Melanocyte of skin (primary cell): Measurements from ENCODE around the genes METTL1 and CTDSP2.

GRCh38 chr12:57283673-57284100 lies 32.7 kb upstream of the STAC3 start:
- CAGE, long polyA plus RNA, 2 experiments = no peak in any of the 2 experiments

DNA sequence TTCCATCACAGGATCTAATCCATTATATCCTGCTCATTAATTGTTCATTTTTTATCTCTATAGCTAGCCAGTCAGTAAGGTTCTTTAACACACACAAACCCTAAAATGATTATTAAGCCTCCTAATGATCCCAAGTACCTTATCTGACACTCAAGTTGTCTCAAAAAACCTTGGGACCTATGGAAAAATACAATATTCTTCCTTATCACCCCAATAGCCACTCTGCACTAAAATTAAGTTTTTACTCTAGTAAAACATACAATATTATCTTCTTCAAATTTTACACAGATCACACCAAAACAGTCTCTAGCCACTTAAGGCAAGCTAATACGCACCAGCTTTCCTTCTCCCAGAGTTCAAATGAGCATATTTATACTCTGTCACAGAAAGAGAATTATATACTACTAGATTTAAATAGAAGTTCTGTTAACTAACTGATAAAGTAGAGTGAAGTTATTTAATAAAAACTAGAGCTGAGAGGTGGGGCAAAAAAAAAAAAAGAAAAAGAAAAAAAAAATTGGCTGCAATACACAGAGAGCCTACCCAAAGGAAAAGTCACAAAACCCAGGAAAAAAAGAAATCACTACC lies 21.7 kb downstream of the R3HDM2 start:
- CAGE, long polyA plus RNA, 2 experiments = no peak in any of the 2 experiments

DNA sequence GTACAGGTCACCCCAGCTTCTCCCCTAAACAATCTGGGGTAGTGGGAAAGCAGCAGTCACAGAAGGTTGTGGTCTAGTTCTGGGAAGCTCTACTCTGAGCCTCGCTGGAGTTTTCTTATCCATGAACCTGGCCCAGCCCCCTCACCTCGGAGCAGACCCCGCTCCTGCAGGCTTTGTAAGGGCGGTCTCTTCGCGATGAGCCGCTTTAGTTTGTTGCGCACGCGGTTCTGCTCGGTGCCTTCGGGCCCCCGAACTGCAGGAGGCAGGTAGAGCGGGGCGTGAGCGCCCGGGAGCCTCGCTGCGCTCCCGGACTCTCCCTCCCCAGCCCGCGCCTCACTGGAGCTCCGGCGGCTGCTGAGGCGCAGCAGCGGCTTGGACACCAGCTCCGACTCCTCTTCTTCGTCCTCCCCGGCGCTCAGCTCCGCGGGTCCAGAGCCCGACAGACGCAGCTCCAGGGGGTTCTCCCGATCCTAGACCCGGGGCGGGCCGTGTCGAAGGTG lies 4.5 kb downstream of the ARHGAP9 start:
- CAGE, long polyA plus RNA, 2 experiments = no peak in any of the 2 experiments

DNA sequence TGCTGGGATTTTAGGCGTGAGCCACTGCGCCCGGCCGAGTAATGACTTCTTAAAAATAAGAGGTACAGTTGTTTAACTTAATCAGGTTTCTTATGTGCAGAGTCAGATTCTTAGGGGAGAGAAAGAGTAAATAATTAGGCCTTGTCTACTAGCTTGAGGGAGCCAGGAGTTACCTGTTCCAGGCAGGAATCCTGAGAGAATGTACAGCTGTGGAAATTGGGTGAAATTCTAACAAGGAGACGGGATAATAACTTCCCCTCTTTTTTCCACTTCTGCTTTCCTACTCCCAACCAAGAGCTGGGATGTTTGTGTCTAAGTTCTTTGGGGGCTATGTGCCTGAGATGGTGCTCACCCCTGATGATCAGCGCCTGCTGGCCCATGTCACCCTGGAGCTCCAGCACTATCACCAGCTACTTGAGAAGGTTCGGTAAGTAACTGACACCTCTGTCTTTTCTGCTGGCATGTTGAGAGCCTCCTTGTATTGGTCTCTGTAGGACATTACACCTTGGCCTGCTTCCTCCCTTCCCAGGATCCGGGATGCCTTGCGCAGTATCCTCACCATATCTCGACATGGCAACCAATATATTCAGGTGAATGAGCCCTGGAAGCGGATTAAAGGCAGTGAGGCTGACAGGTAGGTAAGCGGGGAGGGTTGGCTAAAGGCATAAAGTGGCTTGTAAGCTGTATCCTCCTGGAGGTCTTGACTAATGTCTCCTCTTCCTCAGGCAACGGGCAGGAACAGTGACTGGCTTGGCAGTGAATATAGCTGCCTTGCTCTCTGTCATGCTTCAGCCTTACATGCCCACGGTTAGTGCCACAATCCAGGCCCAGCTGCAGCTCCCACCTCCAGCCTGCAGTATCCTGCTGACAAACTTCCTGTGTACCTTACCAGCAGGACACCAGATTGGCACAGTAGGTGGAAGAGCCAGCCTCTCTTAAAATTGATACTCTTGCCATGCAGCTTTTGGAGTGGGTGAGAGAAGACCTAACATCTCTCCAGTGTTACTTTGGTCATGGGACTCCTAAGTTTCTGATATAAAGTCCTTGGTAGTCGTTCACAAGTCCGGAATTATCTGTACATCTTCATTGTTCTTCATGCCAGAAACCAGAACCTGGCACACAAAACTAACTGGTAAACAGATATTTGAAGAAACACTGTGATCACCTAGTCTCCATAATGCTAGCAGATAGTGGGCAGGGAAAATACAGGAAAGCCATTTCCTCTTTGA lies 5.5 kb downstream of the DDIT3 start:
- CAGE, long polyA plus RNA, 2 experiments = no peak in any of the 2 experiments

DNA sequence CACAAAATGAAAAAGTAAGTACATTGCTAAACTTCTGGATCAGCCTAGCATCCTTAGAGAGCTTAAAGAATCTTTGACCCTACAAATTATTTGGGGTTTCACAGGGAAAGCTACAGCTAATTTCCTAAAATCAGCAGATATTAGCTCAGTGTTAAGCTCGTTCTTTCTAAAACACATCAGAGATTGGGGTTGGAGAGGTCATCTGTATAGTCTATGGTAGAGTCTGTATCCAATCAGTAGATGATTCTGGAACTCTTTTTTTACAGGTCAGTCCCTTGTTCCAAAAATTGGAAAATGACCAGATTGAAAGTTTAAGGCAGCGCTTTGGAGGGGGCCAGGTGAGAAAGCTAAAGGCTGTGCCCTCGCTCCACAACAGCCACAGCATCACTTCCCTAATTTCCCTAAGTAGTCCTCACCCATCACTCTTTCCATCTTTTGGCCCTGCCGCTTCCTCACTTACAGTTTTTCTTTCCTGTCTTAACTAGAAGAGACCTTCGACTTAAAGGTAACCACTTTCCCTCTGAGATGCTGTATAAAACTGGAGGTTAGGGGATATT lies 4.6 kb downstream of the DDIT3 start:
- CAGE, long polyA plus RNA, 2 experiments = no peak in any of the 2 experiments

DNA sequence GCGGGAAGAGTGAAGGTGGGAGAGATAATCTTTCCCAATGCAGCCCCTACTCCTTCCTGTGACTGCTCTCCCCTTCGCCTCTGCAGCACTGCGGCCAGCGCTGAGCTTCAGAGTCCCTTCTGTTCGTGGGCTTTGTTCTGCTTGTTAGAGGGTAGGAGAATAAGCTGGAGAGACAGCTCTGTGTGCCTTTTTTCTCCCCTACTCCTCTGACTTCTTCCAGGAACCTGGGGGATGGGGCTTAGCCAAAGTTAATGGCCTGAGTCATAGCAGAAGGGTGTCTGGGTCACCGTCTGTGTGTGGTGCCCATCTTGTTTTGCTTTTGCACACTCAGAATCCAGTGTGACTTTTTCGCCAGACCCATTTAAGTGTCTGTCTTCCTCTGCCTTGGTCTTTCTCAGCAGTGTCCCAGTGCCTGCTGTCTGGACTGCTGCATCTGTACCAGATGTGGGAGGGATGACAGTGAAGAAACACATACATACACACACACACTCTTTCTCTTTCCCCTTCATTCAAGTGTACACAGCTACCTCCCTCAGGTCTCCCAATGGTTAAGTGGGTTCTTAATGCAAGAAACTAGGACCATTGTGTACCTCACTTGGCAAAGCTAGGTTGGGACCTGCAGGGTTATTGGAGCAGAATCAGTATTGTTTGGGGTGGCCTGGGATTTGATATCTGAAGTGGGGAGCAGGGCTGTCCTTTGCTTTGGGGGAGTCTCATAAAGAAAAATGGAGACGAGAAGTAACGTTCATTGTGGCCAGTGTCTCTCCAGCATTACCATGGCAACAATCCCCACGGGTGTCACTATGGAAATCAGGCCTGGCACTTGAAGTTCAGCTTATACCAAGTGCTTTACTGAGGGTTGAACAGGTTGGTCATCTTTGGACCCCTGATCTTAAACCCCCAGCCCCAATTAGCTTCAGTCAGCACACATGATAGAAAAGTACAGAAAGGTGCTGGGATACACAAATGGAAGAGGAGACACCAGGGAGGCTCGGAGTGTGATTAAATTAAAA lies 3.2 kb downstream of the KIF5A start:
- CAGE, long polyA plus RNA, 2 experiments = no peak in any of the 2 experiments

DNA sequence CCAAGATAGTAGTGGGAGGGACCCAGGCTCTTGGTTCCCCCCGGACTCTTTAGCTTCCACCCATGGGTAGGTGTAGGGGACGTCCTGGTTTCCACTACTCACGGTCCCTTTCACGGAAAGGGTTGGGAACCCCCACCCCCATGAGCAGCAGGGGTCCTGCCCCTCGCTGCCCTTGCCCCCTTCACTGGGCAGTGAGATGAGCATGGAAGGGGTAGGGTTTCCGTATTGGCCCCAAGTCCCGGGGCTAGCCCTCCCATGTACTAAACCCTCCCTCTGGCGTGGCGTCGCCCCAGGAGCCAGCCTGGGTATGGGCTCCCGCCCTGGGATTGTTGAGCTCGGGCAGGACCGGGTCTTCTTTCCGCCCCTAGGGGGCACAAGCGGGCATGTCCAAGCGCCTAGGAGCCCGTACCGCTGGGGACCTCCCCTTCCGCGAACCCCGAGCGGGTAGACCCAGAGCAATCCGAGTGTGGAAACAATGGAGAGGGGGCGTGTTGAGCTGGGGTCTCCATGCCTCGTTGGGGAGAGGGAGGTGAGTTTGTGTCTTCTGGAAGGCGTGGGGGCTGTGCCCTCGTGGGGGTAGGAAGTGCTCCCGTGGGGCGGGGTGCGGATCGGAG lies 12.6 kb downstream of the AGAP2 start:
- CAGE, long polyA plus RNA, 2 experiments = no peak in any of the 2 experiments

GRCh38 chr12:57741023-57741703 lies 2.6 kb upstream of the AGAP2 start:
- CAGE, long polyA plus RNA, 2 experiments = no peak in any of the 2 experiments

DNA sequence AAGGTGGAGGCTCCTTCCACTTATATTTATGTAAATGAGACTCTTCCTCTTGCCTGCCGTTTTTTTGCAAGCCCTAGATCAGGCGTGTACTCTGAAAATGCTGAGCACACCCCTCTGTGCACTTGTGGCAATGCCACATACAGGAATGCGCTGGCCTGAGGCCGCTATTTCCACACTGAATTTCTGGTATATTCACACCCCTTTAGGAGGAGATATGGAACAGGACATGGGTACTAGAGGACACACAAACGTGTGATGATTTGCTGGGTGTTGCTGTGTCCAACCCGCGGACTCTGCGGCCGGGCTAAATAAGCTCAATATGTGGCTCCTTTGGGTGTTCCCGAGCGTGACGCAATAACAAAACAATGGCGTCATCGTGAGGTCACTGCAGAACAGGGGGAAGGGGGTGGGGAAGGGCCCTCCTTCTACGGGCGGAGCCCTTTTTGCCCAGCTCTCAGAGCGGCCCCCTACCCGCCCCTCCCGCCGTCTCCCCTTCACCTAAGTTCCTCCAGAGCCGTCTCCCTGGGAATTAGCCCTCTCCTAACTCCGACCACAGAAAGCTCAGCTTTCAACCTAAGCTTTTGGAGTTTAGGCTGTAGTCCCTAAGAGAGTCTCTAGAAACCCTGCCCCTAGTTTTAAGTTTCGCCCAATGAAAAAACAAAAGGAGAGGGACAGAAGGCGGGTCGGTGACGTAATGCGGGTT lies 438 bp upstream of the TSPAN31 start:
- CAGE, long polyA plus RNA, 2 experiments = no peak in any of the 2 experiments

DNA sequence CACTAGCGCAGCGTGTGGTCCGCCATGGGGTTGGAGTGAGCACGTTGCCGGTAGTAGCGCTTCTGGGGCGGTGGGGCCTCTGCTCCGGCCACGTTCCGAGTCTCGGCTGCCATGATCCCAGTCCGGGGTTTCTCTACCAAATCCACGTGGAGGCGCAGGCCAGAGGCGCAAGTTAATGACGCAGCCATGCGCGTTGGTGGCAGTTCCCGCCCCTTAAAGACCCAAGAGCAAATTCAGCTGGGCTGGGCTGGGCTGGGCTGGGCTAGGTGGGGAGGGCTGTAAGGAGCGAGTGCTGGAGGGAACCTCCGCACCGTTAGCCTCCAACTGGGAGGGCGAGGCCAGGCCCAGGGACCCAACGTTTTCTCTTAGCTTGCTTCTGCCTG lies at the start of gene METTL1:
Gene METTL1, minus strand, starts transcription at position 135 of the 383 bp plus-strand sequence.
- CAGE, long polyA plus RNA, 2 experiments = no peak in any of the 2 experiments

DNA sequence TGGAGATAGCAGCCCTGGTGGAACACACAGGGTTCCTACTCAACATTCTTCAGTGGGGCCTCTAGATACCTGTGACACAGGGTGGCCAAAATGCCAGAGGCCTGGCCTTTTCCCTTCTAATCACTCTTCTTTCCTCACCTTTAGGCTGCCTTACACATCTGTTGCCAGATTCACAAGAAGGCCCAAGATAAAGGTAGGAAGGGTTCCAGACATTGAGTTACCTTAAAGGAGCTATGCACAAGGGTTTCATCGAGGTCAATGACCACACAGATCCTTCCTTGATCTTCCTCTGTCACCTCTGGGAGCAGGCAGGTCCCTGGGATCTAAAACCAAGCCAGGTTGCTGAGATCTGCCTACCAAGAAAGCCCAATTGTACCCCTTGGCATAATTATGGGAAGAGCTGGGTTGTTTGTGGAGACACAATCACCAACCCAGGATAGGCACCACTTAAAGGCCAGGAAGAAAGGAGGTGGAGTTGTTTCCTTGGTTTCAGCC lies 8.3 kb upstream of the AVIL start:
- CAGE, long polyA plus RNA, 2 experiments = no peak in any of the 2 experiments

DNA sequence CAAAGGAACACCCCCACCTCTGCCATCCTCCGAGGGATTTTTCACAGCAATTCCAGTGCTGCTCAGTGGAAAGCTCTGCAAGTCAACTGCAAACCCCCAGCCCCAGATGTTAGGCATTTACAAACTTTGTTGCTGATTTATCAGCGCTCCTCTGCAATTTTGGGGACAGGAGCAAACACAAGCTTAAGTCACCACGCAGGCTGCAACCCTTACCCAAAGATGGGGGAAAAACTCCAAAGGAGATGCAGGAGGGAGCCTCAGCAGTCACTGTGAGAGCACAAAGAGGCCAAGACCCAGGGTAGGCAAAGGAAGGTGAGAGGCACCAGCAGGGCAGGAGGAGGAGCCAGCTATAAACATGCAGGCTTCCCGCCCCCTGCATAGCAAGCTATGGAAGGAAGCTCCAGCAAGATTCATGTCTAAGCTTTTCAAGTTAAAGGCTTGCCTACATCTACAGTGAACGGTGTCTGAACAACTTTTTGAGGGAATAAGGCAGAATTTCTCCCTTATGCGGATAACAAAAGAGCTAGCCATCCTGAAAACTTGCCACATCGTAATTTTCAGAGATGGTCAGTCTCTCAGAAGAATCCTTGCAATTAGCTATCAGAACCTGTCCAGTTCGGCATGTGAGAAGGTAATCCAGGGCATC lies 4.0 kb downstream of the CTDSP2 start:
- CAGE, long polyA plus RNA, 2 experiments = no peak in any of the 2 experiments

DNA sequence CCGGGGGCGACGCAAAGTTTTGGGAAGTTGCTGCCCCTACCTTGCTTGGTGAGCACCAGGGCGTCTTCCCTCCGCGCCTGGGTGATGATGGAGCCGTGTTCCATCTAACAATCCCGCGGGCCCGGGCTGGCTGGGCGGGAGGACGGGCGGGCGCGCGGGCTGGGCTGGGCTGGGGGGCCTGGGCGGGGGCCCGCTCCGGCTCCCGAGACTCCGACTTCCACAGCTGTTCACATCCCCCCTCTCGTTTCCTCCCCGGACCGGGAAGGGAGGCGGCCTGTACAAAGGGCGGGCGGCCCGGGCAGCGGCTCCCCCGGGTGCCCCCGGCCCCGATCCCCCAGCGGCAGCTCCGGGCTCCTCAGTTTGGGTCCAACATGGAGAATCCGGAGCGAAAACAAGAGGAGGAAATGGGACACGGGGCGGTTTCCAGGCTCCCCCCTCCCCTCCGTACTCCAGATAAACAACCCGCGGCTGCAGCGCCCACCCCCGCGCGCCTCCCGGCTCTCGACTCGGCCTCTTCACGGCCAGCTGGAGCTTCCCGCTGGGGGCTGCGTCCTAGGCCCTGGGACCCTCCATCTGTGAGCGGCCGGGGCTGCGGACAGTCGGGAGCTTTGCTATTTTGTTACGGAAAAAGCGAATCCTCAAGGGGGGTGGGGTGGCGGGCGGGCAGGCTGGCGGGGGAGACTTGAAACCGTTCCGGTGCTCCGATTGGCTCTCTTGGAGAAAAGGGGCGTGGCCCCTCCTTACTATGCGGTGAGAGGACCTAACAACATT lies at the start of gene CTDSP2:
Gene CTDSP2, minus strand, starts transcription at position 398 of the 771 bp plus-strand sequence.
- CAGE, long polyA plus RNA, 2 experiments = no peak in any of the 2 experiments

- CAGE, long polyA plus RNA, 2 experiments = no peak in any of the 2 experiments
Observed at GRCh38 chr12:57888455-57889368, 42.2 kb upstream of the CTDSP2 start.

GRCh38 chr12:57892647-57893139 lies 46.2 kb upstream of the CTDSP2 start:
- CAGE, long polyA plus RNA, 2 experiments = no peak in any of the 2 experiments

- CAGE, long polyA plus RNA, 2 experiments = no peak in any of the 2 experiments
Observed at GRCh38 chr12:58425267-58425933, 484.0 kb downstream of the ATP23 start.

DNA sequence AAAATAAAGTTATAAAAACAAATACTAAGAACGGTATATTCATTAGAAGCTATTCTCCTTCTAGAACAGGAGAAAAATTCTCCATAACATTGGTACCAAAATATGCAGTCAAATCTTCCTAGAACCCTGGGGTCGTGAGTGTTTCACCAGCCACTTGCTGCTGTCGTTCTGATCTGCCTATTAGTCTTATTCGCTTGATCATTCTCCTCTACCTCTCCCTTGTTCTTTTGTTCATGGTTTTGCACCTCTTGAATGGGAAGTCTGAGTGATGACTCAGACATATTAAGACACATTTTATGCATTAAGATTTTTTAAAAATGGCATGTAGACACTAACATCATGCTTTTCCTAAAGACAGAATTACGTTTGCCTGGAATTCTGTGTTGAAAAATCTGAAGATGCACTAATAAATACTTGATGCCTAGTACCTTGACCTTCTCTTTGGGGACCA lies 159.1 kb upstream of the LRIG3 start:
- CAGE, long polyA plus RNA, 2 experiments = no peak in any of the 2 experiments

GRCh38 chr12:60845722-60846211 lies 1249.9 kb downstream of the SLC16A7 start:
- CAGE, long polyA plus RNA, 2 experiments = no peak in any of the 2 experiments

DNA sequence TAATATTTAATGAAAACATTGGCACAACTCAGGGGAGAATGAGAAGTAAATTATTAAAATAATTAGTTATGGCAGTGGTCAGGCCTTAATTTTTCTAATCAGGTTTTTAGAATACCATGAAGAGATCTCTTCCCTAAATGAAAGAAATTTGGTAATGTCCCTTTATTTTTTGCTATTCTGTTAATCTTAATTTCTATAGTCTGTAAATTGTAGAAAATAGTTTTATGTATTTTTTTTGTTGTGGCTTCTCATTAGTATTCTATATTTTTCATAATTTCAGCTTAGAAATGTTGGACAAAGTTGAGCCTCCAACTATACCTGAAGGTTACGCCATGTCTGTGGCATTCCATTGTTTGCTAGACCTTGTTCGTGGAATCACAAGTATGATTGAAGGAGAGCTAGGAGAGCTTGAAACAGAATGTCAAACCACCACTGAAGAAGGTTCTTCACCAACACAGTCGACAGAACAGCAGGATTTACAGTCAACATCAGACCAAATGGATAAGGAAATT lies 65.6 kb downstream of the MON2 start:
- CAGE, long polyA plus RNA, 2 experiments = no peak in any of the 2 experiments

DNA sequence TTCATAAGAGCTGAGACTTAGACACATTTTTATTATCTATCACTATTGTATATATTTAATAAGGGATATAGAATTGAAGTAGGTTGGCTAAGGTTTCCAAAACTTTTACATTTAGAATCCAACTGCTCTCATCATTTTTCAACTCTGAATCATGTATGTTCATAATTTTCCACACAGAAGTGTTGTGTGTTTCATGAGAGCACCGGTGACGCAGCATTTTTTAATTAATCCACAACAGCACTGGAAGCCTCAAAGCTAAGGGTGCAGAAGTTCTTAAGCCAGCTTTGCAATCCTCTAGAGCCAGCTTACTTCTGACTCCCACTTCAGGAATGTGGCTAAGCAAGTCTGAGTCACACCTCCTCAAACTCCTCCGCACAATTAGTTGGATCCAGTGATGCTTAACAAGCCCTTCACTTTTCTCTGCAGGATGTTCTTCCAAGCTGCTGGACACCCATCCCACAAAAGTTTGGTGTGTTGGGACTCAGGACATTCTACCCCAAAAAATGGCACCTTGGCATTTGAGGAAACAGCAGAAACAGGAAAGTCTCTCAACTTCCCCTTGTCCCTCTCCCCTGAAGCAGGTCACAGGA lies 210.1 kb downstream of the PPM1H start:
- CAGE, long polyA plus RNA, 2 experiments = no peak in any of the 2 experiments